Mammary epithelial cell (primary cell): Measurements from ENCODE around the genes RPS4Y1, TSPY1 and DDX3Y.

DNA sequence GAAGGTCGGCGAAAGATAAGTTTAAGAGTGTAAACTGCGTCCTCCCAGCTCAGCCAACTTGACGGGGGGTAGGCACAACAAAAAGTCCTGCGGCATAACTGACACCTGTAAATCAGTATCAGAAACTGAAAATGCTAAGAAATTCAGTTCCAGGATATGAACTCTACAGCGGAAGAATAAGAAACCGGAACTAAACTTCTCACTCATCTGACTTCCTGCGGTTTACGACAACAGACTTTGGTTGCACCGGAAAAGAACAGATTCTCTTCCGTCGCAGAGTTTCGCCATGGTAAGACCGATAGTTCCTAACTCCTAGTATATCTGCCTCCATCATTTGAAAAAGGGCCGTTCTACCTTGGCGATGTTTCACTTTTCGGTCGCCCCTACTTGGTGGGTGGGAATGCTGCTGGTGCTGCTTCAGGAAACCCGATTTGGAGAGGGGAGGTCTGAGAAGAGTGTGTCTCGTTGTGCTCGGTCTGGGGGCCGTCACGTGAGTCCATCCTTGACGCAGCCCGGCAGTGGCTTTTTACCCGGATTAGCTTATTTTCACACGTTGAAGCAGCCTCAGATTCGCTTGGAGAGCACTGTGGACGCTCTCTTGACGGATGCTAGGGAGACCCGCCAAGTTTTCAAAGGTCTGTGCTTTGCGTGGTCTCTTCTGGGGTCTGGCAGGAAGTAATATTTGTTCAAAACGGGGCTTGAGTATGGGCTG lies at the start of gene RPS4Y1:
TSS of gene RPS4Y1 (plus strand) at position 264 of the 712 bp plus-strand sequence.
- CAGE, long polyA plus RNA: no peak
- RRBS: no CpG with 5 or more reads among the region's 33 CpGs

- CAGE, long polyA plus RNA: no peak
- RRBS: no CpG with 5 or more reads among the region's 126 CpGs
These were observed 362.2 kb upstream of the AMELY start for GRCh38 chrY:7273334-7274555.

- CAGE, long polyA plus RNA: no peak
- RRBS: no CpG with 5 or more reads among the region's 2 CpGs
These were observed 522.7 kb upstream of the AMELY start for GRCh38 chrY:7434264-7434631.

- CAGE, long polyA plus RNA: no peak
- RRBS: no CpG with 5 or more reads among the region's 35 CpGs
These were observed at the start of gene TSPY1 for GRCh38 chrY:9466531-9467146. TSPY1 (plus strand) TSS chrY:9466955.

- CAGE, long polyA plus RNA: no peak
- RRBS: 43% methylated on average over 8 of the region's 38 CpGs
These were observed 565.3 kb downstream of the TSPY10 start for GRCh38 chrY:10092969-10093363.

DNA sequence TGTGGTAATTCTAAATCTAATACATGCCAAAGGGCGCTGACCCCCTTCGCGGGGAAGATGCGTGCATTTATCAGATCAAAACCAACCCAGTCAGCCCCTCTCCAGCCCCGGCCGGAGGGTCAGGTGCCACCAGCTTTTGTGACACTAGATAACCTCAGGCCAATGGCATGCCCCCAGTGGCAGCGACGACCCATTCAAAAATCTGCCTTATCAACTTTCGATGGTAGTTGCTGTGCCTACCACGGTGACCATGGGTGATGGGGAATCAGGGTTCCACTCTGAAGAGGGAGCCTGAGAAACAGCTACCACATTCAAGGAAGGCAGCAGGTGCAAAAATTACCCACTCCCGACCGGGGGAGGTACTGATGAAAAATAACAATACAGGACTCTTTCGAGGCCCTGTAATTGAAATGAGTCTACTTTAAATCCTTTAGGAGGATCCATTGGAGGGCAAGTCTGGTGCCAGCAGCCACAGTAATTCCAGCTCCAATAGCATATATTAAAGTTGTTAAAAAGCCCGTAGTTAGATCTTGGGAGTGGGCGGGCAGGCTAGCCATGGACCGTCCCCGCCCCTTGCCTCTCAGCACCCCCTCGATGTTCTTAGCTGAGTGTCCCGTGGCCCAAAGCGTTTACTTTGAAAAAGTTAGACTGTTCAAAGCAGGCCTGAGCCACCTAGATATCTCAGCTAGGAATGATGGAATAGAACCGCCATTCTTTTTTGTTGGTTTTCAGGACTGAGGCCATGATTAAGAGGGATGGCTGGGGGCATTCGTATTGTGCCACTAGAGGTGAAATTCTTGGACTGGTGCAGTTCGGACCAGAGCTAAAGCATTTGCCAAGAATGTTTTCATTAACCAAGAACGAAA lies 670.0 kb downstream of the TSPY10 start:
- CAGE, long polyA plus RNA: no peak
- RRBS: no CpG with 5 or more reads among the region's 24 CpGs

DNA sequence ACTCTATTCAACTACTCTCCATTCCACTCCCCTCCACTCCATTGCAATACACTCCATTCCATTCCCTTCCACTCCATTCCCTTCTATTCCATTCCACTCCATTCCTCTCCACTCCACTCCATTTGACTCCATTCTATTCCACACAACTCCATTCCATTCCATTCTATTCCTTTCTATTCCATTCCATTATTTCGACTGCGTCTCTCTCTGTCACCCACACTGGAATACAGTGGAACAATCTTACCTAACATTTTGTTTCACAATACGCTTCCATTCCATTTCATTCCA lies 1304.7 kb downstream of the TSPY10 start:
- CAGE, long polyA plus RNA: no peak
- RRBS: no CpG with 5 or more reads among the region's 3 CpGs

DNA sequence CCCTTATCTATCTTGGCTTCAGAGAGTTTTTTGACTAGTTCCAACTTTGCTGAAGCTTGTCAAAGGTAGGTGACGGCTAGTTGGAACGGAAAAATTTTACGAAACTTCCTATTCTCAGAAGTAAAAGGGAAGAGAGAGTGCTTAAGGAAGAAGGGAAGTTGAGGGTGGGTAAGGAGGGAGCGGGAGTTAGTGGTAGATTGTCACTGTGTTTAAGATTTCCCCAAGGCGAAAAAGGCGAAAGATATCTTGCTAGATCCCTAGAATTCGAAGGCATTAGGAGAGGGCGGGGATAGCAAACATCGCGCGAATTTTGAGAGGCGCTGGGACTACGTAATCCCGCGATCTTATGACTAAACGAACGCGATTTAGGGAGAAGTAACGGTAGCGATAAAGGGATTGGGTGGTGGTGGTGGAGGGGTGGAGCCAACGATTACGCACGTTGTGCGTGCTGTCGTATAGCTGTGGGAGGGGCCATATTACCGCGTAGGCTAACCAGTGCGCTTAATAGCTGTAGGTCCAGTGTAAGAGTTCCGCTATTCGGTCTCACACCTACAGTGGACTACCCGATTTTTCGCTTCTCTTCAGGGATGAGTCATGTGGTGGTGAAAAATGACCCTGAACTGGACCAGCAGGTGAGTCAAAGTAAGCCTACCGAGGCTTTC lies at the start of gene DDX3Y:
TSS of gene DDX3Y (plus strand) at position 519 of the 662 bp plus-strand sequence.
- CAGE, long polyA plus RNA: no peak
- RRBS: no CpG with 5 or more reads among the region's 33 CpGs

- CAGE, long polyA plus RNA: no peak
- RRBS: no CpG with 5 or more reads among the region's 29 CpGs
These were observed 1.2 kb upstream of the TMSB4Y start for GRCh38 chrY:13702434-13703042.

DNA sequence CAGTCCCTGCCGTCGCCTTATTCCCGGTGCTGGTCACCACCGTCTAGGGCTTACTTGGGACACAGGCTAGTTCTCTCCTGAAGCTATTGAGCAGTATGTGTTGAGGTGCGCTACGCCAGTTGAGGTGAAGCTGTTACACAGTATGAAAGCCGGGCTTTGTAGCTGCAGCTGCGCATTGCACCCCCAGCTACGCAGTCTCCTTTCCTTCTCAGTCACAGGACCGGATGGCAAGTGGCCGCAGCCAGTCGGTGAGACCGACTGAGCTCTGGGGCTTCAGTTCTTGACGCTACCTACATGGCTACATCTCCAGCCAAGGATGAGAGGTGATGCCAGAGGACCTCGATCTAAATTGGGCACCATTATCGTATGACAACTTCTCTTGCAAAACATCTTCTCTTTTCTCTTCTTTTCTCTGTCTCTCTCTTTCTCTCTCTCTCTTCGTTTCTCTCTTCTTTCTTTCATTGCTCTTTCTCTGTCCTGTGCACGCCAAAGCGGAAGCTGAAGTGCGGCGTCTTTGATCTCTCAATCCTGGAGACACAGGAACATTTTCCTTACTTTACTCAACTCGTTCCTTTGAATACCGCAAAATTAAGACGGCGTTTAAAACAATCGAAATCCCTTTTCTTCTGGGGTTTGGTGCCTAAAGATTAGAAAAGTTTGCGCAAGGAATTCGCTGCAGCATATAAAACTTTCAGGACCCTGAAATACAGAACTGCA lies 176.7 kb downstream of the KDM5D start:
- CAGE, long polyA plus RNA: no peak
- RRBS: no CpG with 5 or more reads among the region's 28 CpGs

DNA sequence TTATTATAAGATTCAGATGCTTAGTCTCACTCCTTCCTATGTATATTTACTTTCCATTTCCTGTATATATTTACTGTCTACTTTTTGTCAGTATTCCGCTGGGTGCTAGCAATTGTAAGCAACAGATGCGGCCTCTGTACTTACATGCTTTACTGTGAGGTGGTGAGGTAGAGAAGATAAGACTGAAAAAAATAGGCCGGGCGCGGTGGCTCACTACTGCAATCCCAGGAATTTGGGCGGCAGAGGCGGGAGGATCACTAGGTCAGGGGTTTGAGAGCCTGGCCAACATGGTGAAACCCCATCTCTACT lies 660 bp upstream of the EIF1AY start:
- CAGE, long polyA plus RNA: no peak
- RRBS: no CpG with 5 or more reads among the region's 7 CpGs

DNA sequence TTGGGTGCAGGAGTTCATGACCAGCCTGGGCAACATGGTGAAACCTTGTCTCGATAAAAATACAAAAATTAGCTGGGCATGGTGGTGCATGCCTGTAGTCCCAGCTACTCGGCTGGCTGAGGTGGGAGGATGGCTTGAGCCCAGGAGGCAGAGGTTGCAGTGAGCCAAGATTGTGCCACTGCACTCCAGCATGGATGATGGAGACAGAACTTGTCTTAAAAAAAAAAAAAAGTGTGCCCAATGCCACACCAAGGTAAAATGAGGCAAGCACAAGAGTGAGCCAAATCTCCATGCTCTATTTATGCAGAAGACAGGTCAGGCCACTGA lies 778.8 kb downstream of the CDY1 start:
- CAGE, long polyA plus RNA: no peak
- RRBS: no CpG with 5 or more reads among the region's 2 CpGs